Astrocyte (in vitro differentiated cells and primary cell): ENCODE measurements around a stretch of chr17.

GRCh38 chr17:42852268-42853592 is 1.7 kb downstream of the AOC3 start:
- PRO-cap = no peak
- RRBS, 2 experiments = no CpG with 5 or more reads among the region's 29 CpGs

GRCh38 chr17:43176093-43176685 is 5.2 kb downstream of the NBR1 start:
- PRO-cap = no peak
- RRBS, 2 experiments = no CpG with 5 or more reads among the region's 3 CpGs

- PRO-cap = unidirectional peak, minus-strand start at chr17:43239593
- RRBS, 2 experiments = no CpG with 5 or more reads among the region's 15 CpGs
Measured at GRCh38 chr17:43239417-43239795, 11.0 kb upstream of the CCDC200 start.

DNA sequence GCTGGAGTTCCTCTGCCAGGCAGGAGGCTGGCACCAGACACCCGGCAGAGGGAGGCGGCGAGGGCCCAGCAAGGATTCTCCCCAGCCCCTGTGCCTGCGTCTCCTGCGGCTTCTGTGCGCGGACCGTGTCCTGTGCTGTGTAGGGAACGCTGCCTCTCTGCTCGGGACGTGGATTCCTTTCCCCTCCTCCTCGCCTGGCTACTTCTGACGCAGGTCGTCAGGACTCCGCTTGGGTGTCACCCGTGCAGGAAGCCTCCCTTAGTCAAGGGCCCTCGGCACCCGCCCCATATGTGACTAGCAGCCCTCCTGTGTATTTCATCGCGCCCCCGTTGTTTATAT is 18.0 kb upstream of the CCDC200 start:
- PRO-cap = no peak
- RRBS, 2 experiments = no CpG with 5 or more reads among the region's 21 CpGs

GRCh38 chr17:43384414-43385068 is 14.3 kb upstream of the ARL4D start:
- PRO-cap = no peak
- RRBS, 2 experiments = no CpG with 5 or more reads among the region's 3 CpGs

DNA sequence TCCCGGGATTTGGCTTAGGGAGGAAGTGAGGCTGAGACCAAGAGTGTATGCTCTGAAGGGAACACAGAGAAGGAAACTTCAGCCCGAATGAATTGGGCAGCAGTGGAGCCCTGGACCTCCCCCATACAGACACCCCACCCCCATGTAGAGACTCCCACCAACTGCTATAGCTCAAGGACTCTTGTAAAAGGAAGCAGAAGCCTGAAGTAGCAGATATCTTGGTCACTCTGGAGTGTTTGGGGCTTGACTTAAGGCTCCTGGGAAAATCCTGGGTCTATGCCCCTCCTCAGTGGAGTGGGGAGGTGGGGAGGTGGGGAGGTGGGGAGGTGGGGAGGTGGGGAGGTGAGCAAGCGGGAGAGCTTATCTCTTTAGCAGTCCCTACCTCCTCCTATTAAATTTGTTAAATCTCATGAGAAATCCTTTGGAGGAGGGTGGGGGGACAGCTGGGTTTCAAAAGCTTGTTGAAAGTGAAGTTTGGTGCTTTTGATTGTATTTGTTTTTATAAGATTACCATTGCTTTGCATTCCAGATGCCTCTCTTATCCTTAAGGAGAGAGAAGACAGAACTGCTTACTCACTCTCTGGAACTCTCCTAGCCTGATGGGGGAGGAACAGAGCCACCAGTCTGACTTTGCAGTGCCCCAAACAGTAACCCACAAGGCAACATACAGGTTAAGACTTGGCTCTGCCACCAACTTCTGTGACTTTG is 8.3 kb downstream of the ARL4D start:
- PRO-cap = no peak
- RRBS, 2 experiments = no CpG with 5 or more reads among the region's 3 CpGs

- PRO-cap = bidirectional peak, plus-strand start at chr17:43544818, minus-strand start at chr17:43544600
- RRBS, 2 experiments = no CpG with 5 or more reads among the region's 2 CpGs
Measured at GRCh38 chr17:43544487-43544909, 1.6 kb downstream of the ETV4 start.

DNA sequence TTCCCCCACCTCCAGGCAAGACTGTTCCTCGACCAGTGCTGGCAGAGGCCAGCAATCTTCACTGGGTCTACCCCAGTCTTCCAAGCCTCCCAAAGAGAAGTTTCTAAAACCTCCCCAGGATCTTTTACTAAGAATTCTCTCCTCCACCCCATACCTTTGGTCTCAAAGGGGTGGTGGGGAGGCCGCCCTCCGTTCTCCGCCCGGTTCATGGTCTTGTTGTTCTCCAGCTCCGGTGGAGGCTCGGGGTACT is 298 bp downstream of the SOST start:
- PRO-cap = no peak
- RRBS, 2 experiments = no CpG with 5 or more reads among the region's 7 CpGs

- PRO-cap = no peak
- RRBS, 2 experiments = 49 to 70% methylated on average over 2 to 3 of the region's 7 CpGs
Measured at GRCh38 chr17:43758883-43759134, 218 bp upstream of the SOST start.

DNA sequence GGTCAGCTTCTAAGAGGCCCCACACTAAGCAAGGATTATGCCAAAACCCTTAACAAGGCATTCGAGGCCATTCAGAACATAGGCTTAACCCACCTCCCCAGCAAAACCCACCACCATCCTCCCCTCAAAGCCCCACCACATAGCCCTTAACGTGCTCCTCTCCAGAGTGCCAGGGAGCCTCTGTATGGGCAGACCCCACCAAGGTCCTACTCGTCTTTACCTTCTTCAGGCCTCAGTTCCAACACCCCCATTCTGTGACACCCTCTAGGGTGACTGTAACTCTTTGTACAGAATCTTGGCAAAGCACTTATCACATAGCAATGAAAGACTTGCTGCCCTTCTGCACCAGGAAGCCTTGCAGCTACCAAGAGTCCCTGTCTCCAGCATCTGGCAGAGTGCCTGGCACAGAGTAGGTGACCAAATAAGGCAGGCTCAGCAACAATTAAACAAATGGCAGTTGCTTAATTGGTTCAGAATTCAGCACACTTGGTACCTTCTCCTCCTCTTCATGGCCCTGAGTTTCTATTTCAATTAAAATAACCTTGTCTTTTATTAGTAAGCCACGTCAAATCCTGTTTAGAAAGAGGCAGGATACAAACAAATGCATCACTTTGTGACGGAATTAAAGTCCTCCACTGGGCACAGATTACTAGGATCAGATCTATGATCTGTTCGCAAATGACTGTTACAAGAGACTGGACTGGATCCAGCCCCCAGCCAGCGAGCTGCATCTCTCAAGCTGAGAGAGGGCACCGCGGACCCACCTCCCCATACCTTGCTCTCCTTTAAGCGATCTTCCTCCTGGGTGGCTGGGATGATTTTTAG is 9.6 kb downstream of the MPP3 start:
- PRO-cap = no peak
- RRBS, 2 experiments = no CpG with 5 or more reads among the region's 10 CpGs

DNA sequence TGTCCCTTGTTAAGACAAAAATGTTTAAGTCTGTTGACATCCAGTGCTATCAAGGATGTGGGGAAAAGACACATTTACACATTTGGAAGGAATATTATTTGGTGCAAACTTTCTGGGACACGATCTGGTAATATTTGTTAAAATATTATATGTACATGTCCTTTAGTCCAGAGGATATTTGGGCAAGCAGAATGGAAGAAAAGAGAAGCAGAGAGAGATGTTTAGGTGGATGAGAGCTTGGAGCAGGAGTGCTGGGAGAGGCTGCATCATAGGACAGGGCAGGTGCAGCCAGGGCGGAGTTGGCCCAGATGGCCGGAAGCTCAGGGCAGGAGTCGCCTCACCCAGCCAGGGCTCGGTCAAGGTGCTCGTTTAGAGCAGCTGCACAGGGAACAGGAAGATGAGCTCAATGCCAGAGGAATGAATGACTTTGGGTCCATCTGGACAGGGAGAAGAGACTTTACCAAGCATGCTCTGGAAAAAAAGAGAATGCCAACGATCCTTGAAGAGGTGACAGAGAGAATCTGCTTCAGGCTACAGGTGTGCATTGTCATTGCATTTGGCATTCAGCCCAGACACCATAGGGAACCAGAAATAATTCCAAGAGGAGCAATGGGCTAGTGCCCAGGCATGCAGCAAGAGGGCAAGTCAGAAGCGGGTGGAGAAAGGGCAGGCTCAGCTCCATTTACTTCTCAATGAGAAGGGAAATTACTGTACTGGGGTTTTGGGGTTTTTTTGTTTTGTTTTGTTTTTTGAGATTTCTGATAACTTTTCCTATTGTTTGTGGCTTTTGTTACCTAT is 6.7 kb upstream of the MPP3 start:
- PRO-cap = no peak
- RRBS, 2 experiments = no CpG with 5 or more reads among the region's 8 CpGs

- PRO-cap = no peak
- RRBS, 2 experiments = no CpG with 5 or more reads among the region's 14 CpGs
Measured at GRCh38 chr17:43842066-43842409, 4.9 kb upstream of the CD300LG start.

DNA sequence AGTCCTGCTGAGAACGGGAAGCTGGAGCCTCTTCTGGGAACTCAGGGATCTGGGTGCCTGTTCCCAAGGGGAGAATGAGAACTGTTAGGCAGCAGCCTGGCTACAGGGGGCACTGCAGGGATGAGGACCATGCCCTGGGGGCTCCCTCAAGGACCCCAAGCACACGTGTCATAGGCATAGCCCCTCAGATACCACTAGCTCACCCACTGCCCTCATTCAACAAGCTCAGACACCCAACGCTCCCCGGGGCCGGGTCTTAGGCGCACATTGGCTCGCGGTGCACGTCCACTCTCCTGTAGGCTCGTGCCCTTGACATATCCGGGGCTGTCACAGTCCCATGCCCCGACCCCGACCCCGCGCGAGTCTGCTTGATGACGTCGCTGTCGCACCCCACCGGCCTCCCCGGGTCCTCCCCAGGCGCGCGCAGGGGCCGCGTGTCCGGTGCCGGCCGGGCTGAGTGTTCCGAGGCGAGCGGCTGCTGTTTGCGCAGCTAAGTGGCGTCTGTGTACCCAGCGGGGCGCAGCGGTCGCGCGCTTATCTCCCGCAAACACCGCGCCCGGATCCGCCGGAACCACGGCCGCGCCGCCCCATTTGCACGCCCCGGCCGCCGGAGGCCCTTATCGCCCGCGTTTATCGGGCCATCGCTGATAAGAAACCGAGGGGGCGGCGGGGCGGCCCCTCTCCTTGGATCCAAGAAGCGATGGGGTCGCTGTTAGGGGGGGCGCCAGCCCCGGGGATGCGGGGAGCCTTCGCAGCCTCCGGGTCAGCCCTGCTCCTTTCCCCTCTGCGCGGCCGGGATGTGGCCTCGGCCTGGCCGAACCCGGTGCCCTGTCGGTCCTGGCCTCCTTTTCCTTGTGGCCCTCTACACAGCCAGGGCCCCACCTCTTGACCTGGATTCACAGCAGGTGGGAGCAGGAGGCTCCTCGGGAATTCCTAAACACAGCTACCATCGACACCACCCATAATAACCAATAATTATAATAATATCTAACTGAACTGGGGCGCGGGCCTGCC is 20.7 kb upstream of the NAGS start:
- PRO-cap = no peak
- RRBS, 2 experiments = 2 to 4% methylated on average over 26 to 45 of the region's 81 CpGs

DNA sequence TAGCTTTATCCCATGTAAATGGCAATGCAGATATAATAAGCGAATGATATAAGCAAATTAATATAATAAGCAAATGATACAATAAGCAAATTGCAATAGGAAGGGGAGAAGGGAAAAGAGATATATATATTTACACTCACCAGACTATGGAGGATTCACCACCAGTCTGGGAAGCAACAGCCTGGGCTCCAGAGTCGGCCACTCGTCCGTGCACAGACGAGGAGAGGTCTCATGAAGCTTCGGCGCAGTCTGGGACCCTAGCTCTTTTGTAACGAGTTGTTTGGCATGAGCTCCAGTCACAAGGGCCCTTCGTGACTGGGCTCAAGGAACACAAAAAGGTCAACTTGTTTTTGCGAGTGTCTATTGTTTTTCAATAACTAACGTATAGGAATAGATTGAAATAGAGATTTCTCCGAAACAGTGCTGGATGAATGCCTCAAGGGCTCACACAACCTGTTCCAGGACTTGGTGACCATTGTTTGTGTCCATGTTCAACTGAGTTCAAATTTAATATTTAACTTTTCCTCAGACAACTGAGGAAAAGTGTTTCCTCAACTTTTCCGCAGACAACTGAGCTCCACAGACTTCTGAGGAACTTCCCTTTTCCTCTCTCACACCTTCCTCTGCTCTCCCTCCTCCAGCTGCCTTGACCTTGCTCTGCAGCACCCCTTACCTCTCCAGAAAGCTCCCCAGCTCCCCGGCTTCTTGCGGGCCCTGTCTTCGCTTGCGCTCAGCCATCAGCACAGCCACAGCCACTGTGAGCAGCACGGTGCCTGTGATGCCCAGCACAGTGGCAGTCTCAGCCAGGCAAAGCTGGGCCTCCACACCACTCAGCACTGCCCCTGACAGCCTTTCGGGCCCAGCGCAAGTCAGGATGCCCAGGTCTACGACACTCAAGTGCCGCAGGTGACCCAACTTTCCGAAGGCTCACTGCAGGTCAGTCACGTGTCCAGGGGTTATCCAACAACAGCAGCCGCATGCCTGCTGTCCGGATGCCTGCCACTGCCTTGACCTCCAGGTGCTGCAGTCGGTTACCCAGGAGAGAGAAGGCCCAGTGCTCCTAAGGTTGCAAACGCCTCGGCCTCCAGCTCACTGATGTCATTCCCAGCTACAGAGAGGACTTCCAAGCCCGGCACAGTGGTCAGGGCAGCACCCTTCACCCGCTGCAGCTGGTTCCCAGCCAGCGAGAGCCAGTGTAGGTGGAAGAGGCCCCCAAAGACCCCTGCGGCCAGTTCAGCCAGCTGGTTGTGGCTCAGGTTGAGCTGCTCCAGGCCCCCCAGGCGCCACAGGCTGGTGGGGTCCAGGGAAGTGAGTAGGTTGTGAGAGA is 8.6 kb upstream of the TMEM101 start:
- PRO-cap = no peak
- RRBS, 2 experiments = no CpG with 5 or more reads among the region's 34 CpGs

- PRO-cap = no peak
- RRBS, 2 experiments = no CpG with 5 or more reads among the region's 12 CpGs
Measured at GRCh38 chr17:44188560-44189492, 2.1 kb downstream of the TMUB2 start.

- PRO-cap = no peak
- RRBS, 2 experiments = 90 to 91% methylated on average over 3 to 5 of the region's 24 CpGs
Measured at GRCh38 chr17:44196966-44197847, 2.5 kb downstream of the ATXN7L3 start.

- PRO-cap = unidirectional peak, plus-strand start at chr17:44218797
- RRBS, 2 experiments = 2% methylated on average over 8 to 19 of the region's 74 CpGs
Measured at GRCh38 chr17:44217944-44218935, 1.2 kb downstream of the UBTF start.

- PRO-cap = no peak
- RRBS, 2 experiments = 3 to 7% methylated on average over 3 of the region's 25 CpGs
Measured at GRCh38 chr17:44220286-44220547, 742 bp upstream of the UBTF start.

DNA sequence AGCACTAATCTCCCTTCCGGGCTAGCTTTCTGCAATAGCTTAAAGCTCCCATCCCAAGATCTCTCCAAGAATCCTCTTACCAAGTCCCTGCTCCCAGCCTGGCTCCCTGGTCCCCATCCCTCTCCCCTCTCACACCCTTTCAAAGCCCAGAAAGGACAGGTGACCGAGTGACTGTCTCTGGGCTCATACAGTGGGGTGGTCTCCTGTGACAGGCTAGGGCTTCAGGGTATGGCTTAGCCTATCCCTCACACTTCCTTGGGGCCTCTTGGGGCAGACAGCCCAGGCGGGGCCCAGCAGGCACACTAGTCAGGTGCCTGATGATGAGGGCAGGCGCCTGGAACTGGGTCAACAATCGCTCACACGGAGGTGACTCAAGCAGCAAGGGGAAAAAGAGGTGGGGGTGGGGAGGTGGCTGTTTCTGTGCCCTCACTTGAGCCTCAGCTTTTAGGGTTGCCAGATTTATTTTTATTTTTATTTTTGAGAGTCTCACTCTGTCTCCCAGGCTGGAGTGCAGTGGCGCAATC is 6.5 kb upstream of the GRN start:
- PRO-cap = no peak
- RRBS, 2 experiments = no CpG with 5 or more reads among the region's 7 CpGs

DNA sequence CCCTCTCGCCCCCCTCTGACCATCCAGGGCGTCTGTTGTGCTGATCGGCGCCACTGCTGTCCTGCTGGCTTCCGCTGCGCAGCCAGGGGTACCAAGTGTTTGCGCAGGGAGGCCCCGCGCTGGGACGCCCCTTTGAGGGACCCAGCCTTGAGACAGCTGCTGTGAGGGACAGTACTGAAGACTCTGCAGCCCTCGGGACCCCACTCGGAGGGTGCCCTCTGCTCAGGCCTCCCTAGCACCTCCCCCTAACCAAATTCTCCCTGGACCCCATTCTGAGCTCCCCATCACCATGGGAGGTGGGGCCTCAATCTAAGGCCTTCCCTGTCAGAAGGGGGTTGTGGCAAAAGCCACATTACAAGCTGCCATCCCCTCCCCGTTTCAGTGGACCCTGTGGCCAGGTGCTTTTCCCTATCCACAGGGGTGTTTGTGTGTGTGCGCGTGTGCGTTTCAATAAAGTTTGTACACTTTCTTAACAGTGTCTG is 7.6 kb downstream of the GRN start:
- PRO-cap = no peak
- RRBS, 2 experiments = no CpG with 5 or more reads among the region's 16 CpGs